Vermiform appendix (tissue), 1 donor: ENCODE data around the gene SRBD1.

GRCh38 chr2:45168657-45169265, 159.5 kb upstream of the SIX2 start:
- PRO-cap = no peak

- PRO-cap = no peak
Observed at GRCh38 chr2:45211750-45212247, 202.5 kb upstream of the SIX2 start.

GRCh38 chr2:45459015-45459488, 152.0 kb downstream of the SRBD1 start:
- PRO-cap = no peak

DNA sequence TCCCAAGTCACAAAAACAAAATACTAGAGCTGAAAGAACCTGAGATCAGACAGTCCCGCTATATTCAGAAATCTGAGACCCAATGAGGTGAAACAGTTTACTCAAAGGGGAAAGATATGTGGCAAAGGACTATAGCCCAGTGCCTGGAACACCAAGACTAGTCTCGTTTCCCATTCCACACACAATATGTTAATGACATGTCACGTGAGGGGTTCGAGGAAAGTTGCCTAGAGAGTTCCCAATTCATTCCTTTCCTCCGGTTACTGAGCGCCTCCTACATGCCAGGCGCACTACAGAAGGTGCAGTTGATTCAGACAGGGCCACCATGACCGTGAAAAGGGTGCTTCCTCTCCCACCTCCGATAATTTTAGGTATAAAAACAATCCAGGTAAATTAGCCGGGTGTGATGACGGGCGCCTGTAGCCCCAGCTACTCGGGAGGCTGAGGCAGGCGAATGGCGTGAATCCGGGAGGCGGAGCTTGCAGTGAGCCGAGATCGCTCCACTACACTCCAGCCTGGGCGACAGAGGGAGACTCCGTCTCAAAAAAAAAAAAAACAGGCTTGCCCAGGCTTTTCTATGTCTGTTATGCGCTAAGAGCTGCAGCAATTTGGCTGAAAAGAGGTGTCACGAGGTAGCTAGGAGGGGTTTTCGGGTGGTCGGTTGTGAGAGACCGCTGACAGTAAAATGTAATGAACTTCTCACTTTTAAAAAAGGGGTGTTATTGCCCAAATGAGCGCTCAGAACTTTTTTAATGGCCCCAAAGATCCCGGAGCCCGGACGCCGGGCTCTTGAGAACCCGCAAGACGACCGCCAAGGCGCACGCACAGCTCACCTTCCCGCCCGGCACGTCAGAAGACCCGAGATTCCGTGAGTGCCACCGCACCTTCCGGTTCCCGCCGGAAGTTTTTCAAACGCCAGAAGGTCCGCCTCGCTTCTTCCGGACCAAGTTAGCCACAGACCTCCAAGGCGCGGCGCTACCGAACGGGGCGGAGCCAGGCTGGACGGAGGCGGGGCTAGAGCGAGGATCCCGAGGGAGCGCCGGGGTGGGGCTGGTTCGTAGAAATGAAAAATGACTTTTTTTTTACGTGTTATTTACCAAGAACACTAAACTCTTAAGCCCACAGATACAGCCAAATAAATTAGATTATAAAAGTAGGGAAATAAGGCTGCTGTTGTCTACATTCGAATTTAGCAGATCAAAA, at the start of gene SRBD1:
Gene SRBD1, minus strand, starts transcription at position 882 of the 1,203 bp plus-strand sequence.
- PRO-cap = bidirectional peak, plus-strand start at position 246 of the sequence, minus-strand start at position 158 of the sequence; bidirectional peak, plus-strand start at position 1,017 of the sequence, minus-strand start at position 851 of the sequence

DNA sequence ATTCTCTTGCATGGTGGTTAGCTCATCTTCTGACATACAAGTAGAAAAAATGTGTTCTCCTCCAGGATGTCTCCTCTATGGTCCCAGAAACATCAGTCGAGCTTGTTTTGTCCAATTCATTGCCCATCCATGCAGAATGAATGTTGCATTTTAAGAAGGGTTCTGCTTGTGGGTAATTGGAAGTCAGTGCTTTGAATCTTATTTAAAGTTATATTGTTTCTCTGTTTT, 1.4 kb downstream of the PRKCE start:
- PRO-cap = no peak

DNA sequence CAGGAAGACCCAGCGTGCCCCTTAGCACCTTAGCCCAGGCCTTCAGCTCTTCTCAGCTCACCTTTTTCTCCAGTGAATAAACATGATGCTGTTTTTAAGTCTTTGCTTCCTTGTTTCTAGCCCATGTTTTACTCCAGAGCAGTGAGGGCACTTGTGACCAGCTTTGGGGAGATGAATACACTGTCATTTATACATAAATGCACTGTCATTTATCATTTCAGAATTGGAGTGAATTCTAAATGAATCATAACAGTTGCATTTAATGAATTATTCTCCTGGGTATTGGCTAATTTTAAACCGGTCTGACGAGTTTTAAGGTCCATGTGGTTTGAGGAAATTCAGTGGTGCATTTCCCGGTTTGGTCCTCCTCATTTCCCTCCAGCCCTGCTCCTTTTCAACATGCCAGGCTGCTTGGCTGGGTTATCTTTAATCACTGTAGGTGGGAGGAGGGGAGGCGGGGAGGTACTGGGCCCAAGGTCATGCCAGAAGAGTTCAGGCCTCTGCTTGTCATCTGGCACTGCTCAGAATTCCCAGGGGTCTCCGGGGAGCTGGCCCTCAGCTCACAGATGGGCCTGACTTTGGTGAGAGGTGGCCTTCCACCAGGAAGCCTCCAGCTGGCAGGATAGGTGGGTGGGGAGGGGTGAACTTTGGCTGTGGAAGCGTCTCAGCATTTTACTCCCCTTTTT, 23.9 kb downstream of the PRKCE start:
- PRO-cap = no peak

DNA sequence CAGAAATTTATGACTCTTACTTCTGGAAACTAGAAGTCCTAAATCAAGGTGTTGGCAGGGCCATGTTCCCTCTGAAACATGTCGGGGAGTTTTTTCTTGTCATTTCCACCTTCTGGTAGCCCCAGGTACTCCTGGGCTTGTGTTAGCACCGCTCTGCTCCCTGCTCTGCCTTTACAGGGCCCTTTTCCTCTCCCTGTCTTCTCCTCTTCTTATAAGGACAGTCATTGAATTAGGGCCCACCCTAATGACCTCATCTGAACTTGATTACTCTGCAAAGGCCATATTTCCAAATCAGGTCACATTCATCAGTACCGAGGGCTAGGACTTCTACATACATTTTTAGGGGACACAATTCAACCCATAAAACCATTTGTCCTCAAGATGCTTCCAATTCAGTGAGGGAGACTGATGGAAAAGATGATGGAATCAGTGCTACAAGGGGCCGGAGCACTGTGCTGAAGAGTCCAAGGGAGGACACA, 40.8 kb downstream of the PRKCE start:
- PRO-cap = no peak

DNA sequence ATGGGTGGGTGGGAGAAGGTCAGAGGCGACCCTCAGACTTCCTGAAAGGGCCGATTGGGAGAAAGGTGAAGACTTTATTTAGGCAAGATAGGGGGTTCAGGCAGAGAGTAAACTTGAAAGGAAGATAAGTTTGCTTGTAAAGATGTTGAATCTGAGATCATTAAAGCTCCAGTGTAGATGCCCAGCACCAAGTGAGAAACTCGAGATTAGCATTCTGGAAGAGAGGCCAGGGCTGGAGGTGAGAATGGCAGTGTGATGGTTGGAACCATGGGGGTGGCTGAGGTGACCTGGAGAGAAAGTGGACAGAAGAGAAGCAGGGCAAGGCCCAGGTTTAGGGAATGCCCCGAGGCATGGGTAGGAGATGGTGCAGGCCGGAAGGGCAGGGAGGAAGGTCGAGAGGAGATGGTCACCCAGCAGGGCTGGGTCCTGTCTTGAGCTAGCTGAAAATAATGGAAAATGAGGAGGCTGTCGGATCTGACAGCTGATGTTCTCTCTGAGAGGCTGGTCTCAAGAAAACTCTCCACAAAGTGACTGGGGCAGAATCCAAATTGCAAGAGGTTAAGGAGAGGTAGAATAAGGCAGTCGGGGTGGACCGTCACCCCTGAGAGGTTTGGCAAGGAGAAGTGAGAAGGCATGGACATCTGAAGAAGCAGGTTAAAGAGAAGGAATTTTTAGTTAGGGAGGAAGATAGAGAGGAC, 41.8 kb downstream of the PRKCE start:
- PRO-cap = no peak

GRCh38 chr2:45821812-45822446, 170.5 kb downstream of the PRKCE start:
- PRO-cap = no peak

- PRO-cap = no peak
Observed at GRCh38 chr2:45904038-45904852, 252.8 kb downstream of the PRKCE start.

GRCh38 chr2:45919382-45920144, 268.1 kb downstream of the PRKCE start:
- PRO-cap = no peak

GRCh38 chr2:45922410-45922931, 271.0 kb downstream of the PRKCE start:
- PRO-cap = no peak

GRCh38 chr2:45938275-45938774, 286.9 kb downstream of the PRKCE start:
- PRO-cap = no peak

DNA sequence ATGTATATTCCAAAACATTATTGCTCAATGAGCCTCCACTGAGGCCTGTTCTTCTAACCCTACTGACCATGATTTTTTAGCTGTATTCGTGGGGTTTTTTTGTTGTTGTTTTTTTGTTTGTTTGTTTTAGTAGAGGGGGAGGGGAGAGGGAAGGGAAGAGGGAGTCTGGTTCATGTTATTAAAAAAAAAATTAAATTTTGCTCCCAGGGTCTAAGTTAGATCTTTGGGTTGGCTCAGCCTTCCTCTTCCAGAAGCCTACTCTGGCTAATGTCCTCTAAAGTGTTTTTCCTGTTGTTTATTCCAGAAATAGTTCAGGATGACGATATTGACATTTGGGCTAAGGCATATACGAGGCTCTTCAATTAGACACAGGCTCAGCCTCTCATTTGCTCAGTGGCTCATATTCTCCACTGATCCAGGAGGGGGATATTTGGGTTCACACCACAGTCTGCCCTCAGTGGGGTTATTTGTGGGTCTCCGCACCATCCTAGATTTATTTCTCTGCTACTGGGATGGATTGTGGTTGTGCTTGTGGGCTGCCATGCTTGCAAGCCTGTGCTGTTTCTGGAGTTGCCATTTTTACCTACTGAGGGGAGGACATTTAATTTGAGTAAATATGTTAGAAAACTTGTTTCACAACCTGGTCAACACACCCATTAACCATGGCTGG, 257.7 kb upstream of the EPAS1 start:
- PRO-cap = no peak

GRCh38 chr2:46049840-46050571, 247.2 kb upstream of the EPAS1 start:
- PRO-cap = no peak

DNA sequence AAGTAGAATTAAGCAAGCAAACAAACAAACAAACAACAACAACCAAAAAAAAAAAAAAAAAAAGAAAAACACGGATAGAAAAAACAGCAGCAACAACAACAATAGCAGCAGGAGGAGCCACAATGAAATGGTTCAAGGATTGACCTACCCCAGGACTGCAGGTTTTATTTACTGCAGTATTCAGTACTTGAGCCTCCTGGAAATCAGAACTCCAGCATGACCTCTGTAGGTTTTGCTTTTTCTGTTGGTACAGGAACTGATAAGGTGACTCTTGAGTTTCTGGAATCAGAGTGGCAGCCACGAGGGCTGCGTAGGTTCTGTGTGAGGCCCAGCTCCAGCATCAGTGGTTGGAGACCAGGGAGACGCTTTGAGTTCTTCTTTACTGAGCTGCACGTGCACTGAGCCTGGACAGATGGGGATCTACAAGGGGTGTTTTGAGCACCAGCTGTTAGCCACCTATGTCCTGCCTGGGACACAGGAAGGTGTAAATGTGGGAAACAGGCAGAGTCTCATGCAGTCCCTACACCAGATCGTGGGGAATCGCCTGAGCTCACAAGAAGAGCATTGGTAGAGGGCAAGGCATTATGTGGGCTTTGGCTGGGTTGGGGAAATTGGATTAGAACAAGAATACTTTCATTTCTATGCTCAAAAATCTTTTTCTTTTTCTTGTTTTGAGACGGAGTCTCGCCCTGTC, 222.7 kb upstream of the EPAS1 start:
- PRO-cap = no peak

DNA sequence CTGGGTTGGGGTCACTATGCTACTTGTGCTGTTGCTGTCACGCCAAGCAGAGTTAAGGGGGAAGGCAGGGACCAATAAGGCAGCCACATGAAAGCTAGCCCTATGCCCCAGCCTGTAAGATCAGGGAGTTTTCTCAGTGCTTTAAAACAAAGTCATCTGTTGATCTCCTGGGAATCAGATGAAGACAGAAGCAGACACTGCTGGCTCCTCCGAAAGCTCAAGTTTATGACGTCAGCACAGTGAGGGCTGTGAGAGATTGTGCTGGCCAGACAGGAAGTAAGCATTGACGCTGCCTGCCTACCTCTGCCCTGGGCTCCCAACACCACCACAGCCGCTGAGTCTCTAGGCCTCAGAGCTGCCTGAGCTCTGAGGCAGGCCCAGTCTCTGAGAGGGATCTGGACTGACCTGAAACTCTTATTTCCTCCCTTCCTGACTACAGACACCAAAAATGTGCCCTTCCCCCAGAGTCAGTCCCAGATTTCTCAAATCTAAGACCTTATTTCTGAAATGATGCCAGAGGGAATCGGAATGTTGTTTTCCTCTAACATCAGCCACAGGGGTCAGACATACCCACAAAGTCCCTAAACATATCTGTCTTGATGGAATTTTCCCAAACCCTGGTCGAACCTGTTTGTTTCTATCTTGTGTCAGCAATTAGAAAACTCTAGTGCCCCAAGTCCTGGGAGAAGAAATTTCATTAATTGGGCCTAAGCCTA, 118.0 kb upstream of the EPAS1 start:
- PRO-cap = bidirectional peak, plus-strand start at position 352 of the sequence, minus-strand start at position 180 of the sequence

DNA sequence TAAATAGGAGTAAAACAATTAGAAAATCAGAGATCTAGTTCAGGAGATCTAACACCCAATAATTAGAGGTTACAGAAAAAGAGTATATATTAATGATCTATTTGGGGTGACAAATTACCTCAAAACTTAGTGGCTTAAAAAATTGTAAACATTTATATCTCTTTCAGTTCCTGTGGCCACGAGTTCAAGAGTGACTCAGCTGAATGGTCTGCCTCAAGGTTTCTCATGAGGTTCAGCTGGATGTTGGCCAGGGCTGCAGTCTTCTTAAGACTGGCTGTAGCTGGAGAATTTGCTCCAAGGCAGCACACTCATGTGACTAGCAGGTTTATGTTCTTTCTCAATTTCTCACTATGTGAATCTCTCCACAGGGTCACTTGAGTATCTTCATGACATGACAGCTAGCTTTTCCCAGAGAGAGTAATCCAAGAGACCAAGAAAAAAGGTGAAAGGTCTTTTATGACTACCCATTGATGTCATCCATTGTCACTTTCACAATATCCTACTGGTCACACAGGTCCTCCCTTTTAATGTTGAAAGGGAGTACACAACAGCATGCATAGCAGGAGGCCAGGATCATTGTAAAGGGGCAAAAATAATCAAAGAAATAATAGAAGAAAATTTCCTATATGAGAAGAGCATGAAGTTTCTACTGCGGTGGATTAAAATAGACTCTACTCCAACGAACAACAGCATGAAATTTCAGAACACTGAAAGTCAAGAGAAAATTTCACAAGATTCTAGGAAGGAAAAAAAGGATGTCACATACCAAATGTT, 72.4 kb upstream of the EPAS1 start:
- PRO-cap = no peak

DNA sequence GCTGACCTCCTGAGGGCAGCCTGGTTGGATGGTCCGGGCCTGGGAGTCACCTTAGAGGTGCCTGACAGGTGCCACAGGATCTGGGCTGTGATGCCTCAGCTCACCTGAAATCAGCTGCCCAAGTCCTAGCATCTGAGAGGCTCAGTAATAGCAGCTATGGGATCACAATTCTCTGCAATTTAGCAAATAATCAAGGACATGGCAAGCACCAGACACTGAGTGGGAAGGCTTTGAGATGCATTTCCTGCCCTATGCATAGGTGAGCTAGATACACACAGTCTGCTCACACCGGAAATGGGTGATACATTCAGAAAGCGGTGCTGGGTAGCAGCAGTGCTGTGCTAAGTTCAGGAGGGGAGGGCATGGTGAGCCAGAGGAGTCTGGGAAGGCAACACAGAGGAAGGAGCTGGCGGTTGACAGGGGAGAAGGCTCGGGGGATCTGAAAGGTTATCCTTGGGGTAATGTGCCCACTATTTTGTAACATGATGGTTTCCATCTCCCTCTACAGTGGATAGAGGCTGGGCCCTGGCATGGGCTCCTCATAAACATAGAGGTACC, 57.5 kb upstream of the EPAS1 start:
- PRO-cap = unidirectional peak, plus-strand start at position 373 of the sequence

GRCh38 chr2:46277260-46277655, 19.9 kb upstream of the EPAS1 start:
- PRO-cap = no peak